Smooth muscle cell (in vitro differentiated cells): Measurements from ENCODE around the genes HCK, KIF3B, ASXL1, C20orf203, BPIFA1 and BPIFB1.

DNA sequence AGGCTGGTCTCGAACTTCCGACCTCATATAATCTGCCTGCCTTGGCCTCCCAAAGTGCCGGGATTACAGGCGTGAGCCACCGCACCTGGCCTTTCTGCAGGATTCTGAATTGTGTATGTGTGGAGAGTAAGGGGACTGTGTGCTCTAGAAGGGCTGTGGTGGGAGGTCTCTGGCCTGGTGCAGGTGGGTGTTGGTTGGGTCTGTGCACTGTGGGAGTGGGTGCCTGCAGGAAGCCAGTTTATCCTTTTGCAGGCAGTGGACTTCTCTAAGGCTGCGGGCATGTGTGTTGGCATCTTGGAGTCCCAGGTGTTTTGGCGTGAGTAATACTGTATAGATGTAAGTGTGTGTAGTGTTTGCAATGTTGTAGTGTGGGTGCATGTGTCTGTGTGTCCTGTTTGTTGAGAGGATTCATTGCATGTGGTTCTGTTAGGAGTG, 10.8 kb upstream of the ID1 start:
- RAMPAGE, long total RNA = no peak

- RAMPAGE, long total RNA = no peak
Measured at GRCh38 chr20:31638509-31638729, 707 bp downstream of the COX4I2 start.

DNA sequence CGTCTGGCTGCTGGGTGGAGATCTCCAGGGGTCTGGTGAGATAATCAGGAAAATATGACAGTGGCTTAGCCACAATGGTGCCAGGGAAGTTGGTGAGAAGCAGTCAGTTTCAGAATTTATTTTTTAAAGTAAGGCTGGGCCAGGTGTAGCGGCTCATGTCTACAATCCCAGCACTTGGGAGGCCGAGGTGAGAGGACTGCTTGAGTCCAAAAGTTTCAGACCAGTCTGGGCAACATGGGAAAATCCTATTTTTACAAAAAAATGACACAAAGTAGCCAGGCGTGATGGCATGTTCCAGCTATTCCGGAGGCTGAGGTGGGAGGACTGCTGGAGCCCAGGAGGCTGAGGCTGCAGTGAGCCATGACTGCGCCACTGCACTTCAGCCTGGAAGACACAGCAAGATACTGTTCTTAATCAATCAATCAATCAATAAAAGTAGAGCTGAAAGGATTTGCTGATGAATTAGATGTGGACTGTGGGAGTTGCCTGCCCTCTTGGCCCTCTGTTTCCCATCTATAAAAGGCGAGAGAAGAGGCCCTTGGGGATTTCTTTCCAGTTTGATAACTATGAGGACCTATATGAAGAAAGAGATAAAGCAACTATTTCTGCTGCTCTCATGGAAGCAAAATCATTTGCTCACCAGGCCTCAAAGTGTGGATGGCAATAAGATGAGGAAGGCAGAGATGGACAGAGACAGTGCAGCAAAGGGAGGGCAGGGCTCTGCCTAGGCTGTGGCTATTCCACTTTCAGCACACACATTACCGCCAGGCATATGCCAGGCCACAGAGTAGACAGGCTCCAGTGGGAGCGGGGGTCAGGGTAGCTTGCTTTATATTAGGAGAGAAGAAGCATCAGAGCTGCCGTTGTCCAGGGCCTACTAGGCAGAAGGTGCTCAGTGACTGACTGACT, 41.2 kb downstream of the BCL2L1 start:
- RAMPAGE, long total RNA = no peak

DNA sequence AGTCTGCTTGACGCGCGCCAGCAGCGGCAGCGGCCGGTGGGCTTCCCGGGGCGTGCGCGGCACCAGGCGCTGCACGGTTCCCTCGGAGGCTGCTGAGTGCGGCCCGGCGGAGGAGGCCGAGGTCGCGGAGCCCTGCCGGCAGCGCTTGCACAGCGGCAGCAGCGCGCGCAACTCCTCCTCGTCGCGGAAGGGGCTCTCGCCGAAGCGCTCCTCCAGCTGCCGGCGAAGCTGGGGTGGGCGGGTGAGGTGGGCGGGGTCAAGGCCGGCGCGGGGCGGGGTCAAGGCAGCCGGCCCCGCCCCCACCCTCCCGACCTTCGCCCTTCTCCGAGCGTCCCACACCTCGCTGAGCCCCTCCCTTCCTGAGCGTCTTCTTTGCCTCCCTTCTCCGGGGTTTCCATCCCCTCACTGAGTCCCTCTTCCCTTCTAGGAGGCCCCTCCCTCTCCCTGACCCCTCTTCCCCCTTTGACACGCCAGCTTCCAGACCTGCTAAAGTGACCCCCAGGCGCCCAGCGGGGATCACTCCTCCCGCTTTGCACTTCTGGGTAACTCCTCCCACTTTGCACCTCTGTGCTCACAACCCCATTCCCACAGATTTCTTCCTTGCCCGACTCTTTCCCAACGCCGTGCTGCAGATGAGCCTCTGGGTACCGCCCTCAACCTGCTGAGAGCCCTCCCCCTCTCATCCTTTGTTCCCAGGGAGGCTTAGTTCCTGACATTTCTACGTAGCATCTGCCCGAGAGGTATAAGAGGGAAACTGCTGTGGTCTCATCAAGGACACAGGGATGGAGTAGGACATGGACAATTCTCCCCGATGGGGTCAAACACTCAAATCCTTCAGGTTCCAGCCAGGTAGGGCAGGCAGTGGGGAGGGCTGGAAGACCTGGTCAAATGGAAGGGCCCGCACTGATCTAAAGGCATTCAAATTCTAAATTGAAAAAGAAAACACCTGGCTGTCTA, 8.6 kb downstream of the DUSP15 start:
- RAMPAGE, long total RNA = no peak

DNA sequence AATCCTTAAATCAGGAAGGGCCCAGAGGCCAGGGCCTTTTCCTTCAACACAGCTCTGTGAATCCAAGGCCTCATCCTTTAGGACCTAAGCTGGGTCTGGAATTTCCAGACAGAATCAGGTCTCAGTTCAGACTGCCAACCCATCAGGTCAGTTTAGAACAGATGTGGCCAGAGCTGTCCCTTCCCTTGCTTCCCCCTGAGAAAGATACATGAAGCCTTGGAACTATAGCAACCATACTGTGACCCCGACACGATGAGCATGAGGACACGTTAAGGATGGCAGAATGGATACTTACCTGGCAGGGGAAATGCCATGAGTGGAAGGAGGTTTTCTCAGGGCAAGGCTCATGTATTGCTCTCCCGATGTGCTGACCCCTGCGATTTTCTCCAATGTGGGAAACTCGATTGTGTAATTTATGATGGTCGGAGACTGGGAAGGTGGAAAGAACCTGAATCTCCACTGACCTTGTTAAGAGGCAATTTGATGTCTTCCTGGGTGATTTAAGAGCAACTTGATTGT, 30.6 kb downstream of the TTLL9 start:
- RAMPAGE, long total RNA = no peak

DNA sequence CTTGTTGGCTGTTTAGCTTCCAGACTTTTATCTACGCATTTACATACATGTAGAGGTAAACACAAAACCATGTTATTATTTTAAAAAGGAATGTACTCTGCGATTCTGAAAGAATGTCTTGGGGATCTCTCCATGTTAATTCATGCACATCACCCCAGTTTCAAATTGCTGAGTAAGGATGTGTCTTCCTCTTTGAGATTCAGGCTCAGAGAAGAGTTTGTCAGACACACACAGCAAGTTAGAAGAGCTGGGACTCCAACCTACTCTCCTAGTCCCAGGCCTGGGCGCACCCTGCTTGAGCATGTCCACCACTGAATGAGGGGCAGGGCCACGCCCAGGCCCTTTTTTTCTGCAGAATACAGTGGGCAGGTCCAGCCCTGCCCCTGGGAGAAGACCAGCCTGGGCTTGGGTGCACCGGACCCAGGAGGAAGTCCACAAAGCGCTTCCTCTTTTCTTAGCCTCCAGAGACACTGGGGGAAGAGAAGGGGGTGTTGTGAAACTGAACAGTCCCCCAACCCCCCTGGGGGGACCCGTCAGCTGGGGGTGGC, 11.9 kb upstream of the HCK start:
- RAMPAGE, long total RNA = no peak

GRCh38 chr20:32051917-32052548, at the start of gene HCK:
Gene HCK (plus strand): TSS chr20:32052242.
- RAMPAGE, long total RNA = no peak

- RAMPAGE, long total RNA = no peak
Measured at GRCh38 chr20:32109870-32110701, 572 bp downstream of the TM9SF4 start.

DNA sequence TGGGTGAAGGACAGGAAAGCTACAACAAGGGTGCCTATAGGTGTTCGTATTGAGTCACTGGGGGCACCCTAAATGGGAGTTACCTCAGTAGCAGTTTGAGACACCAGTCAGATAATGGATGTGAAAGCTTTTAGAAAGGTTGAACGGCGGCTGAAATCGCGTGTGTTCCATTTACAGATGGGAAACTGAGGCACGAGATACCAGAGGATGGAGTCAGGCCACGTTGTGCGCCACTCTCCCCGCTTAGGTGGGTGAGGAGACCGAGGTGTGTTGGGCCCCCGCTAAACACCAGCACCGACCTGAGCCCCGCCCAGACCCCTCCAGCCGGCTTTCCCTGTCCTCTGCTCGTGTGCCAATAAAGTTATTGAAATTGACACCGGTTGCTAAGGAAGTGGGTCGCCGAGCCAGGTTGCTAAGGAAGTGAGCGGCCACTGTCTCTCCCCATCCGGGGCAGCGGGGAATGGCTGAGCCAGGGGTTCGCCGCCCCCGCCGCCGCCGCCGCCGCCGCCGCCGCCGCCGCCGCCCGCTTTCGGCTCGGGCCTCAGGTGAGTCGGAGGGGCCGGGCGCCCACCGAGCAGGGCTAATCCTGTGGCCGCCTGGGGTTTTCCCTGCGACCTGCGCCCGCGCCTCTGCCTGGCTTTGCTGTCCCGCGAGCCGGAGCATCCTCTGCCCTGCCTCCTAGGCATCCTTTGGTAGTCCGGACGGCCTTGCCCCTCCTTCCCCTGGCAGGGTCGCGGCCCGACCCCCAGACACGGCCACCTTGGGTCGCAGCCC, at the start of gene KIF3B:
Gene KIF3B, plus strand, starts transcription at position 431 of the 774 bp plus-strand sequence.
- RAMPAGE, long total RNA = no peak

GRCh38 chr20:32357923-32358375, at the start of gene ASXL1:
Gene ASXL1 (plus strand): TSS chr20:32358331.
- RAMPAGE, long total RNA = no peak

DNA sequence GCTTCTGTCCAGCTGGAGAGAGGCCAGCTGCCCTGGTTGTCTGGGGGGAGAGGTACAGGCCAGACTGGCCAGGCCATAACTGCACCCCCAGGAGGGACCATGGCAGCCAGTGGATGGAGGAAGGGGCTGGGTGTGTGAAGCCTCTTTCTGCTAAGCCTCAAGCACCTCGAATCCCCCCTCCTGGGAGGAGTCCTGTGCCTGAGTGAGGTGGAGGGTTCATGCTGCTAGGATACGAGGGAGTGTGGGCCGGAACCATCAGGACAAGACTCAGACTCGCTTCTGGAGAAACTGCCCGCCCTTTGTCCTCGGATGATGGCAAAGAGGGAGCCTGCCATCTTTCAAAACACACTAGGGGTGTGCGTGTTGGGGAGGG, 90.3 kb downstream of the ASXL1 start:
- RAMPAGE, long total RNA = no peak

DNA sequence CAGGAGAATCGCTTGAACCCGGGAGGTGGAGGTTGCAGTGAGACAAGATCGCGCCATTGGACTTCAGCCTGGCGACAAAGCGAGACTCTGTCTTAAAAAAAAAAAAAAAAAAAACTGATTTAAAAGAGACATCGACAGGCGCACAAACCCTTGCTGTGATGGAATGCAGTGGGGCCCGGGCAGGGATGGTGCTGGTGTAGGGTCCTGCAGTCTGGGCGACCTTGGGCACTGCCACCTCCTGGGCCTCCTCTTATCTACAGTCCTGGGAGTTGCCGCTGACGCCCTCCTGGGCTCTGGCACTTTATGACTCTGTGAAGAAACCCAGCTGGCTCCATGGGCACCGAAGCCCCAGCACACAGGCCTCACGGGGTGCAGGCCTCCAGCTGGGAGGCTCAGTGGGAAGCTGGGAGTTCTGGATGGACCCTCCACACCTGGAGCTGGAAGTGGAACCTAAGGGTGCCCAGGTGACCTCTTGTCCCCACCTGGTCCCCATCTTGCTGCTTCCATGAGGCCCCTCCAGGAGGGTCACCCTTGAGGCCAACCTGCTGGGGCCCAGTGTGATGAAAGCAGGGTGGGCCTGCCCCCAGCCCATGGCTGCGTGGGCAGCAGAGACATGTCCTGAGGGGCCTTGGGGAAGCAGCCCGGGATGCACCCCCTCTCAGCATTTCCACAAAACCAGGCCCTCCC, 104.8 kb downstream of the ASXL1 start:
- RAMPAGE, long total RNA = no peak

GRCh38 chr20:32582694-32583649, 2.2 kb downstream of the NOL4L start:
- RAMPAGE, long total RNA = no peak

GRCh38 chr20:32673912-32674186, at the start of gene C20orf203:
Gene C20orf203 (minus strand): TSS chr20:32673941.
- RAMPAGE, long total RNA = no peak

DNA sequence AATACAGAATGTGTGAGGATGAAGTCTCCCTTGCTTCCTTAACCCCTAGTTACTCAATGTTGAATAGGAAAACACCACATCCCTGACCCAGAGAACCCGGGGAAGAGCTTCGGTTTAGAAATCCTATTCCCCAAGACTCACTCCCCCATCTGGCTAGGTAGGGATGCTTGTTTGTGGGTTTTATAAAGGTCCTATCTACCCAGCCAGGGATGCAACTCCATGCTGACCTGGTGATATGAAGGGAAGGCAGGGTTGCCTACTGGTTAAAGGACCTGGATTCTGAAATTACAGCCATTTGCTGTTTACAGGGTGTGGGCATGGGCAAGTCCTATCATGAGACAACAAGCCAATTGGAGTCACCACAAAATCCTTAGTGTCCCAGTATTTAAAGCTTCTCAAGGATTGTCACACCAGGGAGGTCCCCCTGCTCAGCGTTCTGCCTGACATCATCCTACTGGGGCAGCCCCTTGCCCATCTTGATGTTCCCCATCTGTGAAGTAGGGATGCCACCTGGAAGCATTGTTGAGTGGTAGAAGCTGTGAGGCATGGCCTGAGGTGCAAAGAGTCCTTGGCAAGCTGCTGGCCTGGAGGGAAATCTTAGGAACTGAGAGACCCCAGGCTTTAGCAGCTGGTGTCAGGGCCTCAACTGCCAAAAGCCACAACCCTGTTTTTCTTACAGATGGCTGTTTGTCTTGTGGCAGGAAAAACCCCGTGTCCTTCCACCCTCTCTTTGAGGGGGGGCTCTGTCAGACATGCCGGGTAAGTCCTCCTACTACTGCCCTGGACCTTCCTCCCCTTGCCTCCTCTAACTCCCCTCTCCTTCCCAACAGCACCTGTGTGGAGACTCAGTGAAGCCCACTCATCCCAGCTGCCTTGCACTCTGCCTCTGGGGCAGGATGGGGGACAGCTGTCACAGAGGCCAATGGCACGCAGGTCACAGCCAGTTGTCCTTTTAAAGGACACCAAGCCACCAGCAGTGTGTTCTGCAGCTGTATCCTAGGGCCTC, 23.3 kb upstream of the MAPRE1 start:
- RAMPAGE, long total RNA = no peak

GRCh38 chr20:32965528-32965905, 38.7 kb downstream of the SUN5 start:
- RAMPAGE, long total RNA = no peak

- RAMPAGE, long total RNA = no peak
Measured at GRCh38 chr20:33127696-33128294, 40.2 kb upstream of the BPIFA2 start.

GRCh38 chr20:33235864-33236247, at the start of gene BPIFA1:
Gene BPIFA1 (plus strand): TSS chr20:33235996.
- RAMPAGE, long total RNA = no peak

GRCh38 chr20:33277466-33278605, 5.2 kb upstream of the BPIFB1 start:
- RAMPAGE, long total RNA = no peak

DNA sequence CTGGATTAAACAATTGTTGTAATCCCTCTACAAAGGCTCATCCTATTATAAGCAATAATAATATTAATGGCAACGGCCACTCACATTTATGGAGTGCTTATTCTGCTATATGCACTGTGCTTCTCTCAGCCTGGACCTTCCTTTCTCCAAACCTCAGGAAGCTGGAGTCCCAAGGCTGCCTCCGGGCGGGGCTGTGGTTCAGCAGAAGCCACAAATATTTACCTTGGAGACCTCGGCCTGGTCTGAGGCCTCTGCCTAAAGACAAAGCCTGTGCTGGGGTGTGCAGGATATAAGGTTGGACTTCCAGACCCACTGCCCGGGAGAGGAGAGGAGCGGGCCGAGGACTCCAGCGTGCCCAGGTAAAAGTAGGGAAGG, at the start of gene BPIFB1:
Gene BPIFB1, plus strand, starts transcription at position 319 of the 375 bp plus-strand sequence.
- RAMPAGE, long total RNA = no peak